ENCODE data around the gene TUT7.

- PRO-cap, 6 experiments: no peak in any of the 6 experiments
- RAMPAGE, long total RNA, 2 experiments: no peak in any of the 2 experiments
Observed at GRCh38 chr9:83056230-83056508, 6.8 kb downstream of the RASEF start.

- PRO-cap, 6 experiments: no peak in any of the 6 experiments
- RAMPAGE, long total RNA, 2 experiments: no peak in any of the 2 experiments
- RRBS: no CpG with 5 or more reads among the region's 10 CpGs
Observed at GRCh38 chr9:83220088-83220426, 157.1 kb upstream of the RASEF start.

DNA sequence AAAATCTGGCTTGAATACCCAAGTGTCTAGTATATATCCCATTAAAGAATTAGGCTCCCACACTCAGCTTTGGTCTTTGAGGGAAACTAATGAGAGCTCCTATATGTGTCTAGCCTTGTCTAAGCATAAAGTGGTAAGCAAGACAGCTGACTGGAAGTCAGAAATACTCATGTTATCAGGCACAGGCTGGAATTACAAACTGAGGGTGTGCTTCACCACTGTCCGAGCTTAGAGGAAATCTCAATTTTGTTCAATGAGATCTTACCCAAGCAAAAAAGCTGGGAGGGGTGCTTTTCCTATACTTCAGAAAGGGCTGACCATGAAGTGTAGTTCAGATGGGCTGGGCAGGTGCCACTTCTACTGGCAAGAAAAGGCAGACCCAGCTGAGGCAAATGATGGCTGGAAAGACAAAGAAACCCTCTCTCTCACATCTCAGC is 33.4 kb downstream of the IDNK start:
- PRO-cap, 6 experiments: no peak in any of the 6 experiments
- RAMPAGE, long total RNA, 2 experiments: no peak in any of the 2 experiments
- RRBS: no CpG with 5 or more reads among the region's 1 CpG

- PRO-cap, 6 experiments: no peak in any of the 6 experiments
- RAMPAGE, long total RNA, 2 experiments: no peak in any of the 2 experiments
- RRBS: no CpG with 5 or more reads among the region's 9 CpGs
Observed at GRCh38 chr9:84207312-84207893, 133.2 kb downstream of the SLC28A3 start.

DNA sequence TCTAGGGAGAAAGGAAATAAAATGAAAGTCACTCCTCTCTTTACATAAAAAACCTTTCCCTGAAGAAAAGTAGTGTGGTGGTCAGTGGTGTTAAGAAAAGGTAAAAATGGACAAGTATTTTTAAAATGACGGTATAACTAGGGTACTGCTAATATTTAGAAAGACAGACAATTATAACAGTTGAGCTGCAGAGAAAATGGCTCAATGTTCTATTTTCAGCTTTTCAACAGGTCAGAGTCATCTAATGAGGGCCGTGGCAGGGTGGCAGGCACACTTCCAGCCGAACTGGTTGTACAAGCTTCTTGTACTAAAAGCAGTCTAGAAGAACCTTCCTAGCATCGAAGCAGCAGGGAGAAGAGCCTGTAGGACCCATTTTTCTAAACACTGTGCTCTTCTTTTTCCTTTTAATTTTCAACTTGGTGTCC is 85.7 kb downstream of the SLC28A3 start:
- PRO-cap, 6 experiments: no peak in any of the 6 experiments
- RAMPAGE, long total RNA, 2 experiments: no peak in any of the 2 experiments
- RRBS: no CpG with 5 or more reads among the region's 4 CpGs

DNA sequence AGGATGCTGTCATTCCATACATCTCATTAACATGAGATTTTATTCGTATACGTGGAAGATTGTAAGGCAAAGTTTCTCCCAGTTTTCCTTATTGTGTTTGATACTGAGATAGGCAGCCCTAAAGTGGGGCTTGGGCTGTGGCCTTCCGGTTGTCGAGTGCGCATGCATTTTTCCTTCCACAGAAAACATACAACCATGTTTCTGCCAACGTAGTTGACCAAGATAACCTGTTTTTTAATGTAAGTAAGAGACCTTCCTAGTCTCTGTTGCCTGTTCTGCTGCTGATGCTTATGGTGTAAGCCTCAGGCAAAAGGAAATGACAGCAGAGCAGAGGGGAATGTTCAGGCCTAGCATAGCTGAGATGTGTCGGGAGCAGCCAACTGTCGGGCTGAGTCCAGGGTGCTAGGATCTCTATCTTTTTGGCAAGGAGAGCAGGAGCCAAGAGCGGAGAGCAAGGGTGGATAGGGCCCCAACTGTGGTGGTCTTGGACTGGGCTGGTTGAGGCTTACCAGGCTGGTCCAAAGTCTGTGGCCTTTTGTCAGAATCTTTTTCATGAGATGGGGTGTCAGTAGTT is 2.5 kb downstream of the NTRK2 start:
- PRO-cap, 6 experiments: no peak in any of the 6 experiments
- RAMPAGE, long total RNA, 2 experiments: no peak in any of the 2 experiments
- RRBS: no CpG with 5 or more reads among the region's 9 CpGs

- PRO-cap, 6 experiments: no peak in any of the 6 experiments
- RAMPAGE, long total RNA, 2 experiments: no peak in any of the 2 experiments
- RRBS: no CpG with 5 or more reads among the region's 8 CpGs
Observed at GRCh38 chr9:84851908-84852340, 182.4 kb downstream of the NTRK2 start.

DNA sequence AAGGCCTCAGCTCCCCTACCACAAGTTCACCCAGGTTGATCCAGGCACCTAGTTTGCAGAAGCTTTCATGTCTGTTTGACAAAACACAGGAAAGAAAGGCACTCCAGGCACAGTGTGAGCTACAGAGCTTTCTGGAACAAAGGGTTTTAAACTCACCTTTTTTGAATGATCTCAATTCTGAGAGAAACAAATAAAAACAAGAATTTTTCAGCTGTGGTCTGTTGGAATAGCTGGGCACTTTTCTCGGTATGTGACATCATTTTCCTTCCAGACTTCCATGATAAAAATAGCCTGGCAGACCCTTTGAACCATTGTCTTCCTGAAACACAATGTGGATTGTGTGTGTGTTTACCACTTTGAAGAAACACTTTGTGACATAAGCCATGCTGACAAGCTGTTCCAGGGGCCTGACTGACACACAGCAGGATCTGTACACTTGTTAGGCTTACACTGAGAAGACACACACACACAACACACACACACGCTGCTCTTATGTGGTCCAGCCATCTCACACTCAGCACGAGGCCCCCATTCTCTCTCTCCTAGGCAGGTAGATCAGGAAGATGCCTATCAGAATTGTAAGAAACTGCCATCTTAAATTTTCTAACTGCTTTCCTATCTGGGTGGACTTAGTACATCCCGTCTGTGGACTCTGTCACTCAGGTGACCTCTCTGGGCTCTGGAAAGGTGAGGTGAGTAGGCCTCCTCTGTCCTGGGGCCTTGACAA is 214.1 kb downstream of the AGTPBP1 start:
- PRO-cap, 6 experiments: peak in 2 of 6 experiments; most common plus-strand start position 439 of the sequence (in 2); most common minus-strand start position 77 of the sequence (in 2)
- RAMPAGE, long total RNA, 2 experiments: no peak in any of the 2 experiments
- RRBS: no CpG with 5 or more reads among the region's 4 CpGs

GRCh38 chr9:86286864-86287387 is 4.6 kb upstream of the ISCA1 start:
- PRO-cap, 6 experiments: no peak in any of the 6 experiments
- RAMPAGE, long total RNA, 2 experiments: no peak in any of the 2 experiments
- RRBS: no CpG with 5 or more reads among the region's 6 CpGs

DNA sequence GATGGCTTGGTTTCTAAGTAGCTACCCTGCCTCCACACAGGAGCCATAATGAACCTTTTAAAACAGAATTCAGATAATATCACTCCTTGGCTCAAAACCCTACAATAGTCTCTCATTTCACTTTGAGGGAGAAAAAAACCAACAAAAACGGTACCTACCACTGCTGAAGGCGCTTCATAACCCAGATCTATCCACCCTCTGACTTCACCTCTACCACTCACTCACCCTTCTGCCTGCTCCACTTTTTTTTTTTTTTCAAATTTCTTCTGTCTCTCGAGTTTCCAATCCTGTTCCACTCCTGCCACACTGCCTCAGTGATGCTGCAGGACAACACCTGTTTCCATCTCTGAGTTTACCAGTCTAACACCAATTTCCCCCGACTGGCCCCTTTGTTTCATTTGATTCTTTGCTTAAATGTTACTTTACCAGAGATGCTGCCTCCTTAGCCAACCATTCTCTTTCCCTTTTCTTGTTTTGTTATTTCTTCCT is 15.4 kb upstream of the ISCA1 start:
- PRO-cap, 6 experiments: no peak in any of the 6 experiments
- RAMPAGE, long total RNA, 2 experiments: no peak in any of the 2 experiments
- RRBS: no CpG with 5 or more reads among the region's 4 CpGs

DNA sequence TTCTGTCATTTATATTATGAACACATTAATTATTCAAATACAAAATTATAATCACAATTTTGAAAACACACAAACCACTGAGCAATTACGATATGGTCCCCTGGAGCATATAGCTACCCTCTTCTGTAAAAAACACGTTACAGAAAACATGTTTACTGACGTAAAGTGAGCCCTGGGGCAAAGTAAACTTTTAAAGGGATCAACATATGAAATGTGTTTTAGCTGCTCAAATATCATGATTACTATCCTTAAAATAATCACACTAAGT is 2.0 kb downstream of the TUT7 start:
- PRO-cap, 6 experiments: no peak in any of the 6 experiments
- RAMPAGE, long total RNA, 2 experiments: no peak in any of the 2 experiments
- RRBS: no CpG with 5 or more reads among the region's 3 CpGs

GRCh38 chr9:86353515-86354733 is at the start of gene TUT7:
TSS of gene TUT7 (minus strand) at chr9:86354410.
- PRO-cap, 6 experiments: peak in 6 of 6 experiments; most common plus-strand start chr9:86354593 (in 3); most common minus-strand start chr9:86354156 (in 6)
- RAMPAGE, long total RNA, 2 experiments: start-site peak on the minus strand in 2 of 2 experiments, at chr9:86354398-86354444 at its widest, 283 to 360 reads per replicate
- RRBS: 1% methylated on average over 51 of the region's 89 CpGs

GRCh38 chr9:86983401-86984248 is 36.3 kb upstream of the GAS1 start:
- PRO-cap, 6 experiments: peak in 1 of 6 experiments; most common plus-strand start chr9:86983861 (in 1)
- RAMPAGE, long total RNA, 2 experiments: no peak in any of the 2 experiments
- RRBS: no CpG with 5 or more reads among the region's 14 CpGs

- PRO-cap, 6 experiments: no peak in any of the 6 experiments
- RAMPAGE, long total RNA, 2 experiments: no peak in any of the 2 experiments
- RRBS: 2% methylated on average over 33 of the region's 85 CpGs
Observed at GRCh38 chr9:87498192-87499191, 825 bp downstream of the DAPK1 start.

DNA sequence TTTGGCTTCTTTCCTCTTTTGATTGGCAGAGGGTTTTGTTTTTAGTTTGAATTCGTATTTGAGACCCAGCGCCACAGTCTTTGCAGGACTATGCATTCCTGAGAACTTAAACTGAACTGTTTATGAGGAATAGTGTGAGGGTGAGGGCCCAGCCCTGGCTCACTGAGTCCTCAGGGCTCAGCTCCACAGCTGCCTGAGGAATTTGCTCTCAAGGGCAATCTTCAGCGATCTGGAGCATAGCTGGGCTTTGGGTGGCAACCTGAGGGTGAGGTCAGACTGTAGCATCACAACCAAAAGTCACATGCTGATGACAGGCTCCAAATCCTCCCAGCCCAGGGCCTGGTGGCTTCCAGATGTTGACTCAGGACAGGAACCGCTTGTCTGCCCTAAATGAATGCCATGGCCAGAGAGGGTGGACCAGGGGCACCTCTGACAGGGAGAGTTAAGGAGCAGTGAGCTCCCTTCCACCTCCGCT is 14.1 kb upstream of the CTSL start:
- PRO-cap, 6 experiments: peak in 2 of 6 experiments; most common plus-strand start position 352 of the sequence (in 2); most common minus-strand start position 231 of the sequence (in 1)
- RAMPAGE, long total RNA, 2 experiments: no peak in any of the 2 experiments
- RRBS: no CpG with 5 or more reads among the region's 5 CpGs

- PRO-cap, 6 experiments: no peak in any of the 6 experiments
- RAMPAGE, long total RNA, 2 experiments: no peak in any of the 2 experiments
- RRBS: no CpG with 5 or more reads among the region's 9 CpGs
Observed at GRCh38 chr9:87725528-87725736, 487 bp upstream of the CTSL start.

DNA sequence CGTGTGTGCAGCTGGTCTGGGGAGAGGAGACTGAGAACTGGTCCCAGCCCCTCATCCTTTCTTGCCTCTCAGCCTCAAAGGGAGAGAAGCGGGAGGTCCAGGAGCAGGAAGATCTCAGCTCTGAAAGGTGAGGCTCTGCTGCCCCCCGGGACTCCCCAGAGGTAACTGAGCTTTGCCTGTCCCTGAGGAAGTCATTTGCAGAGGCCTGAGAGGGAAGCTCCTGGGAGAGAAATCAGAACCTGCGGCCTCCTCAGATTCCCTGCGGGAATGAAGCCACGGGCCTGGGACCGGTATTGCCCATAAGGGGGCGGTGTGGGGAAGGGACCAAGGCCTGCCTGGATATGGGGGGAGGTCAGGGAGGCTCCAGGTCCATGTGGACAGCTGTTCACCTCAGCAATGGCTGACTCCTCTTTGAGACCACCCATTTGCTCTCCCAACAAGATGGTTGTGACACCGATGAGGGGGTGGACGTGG is 1.3 kb downstream of the SPATA31E1 start:
- PRO-cap, 6 experiments: no peak in any of the 6 experiments
- RAMPAGE, long total RNA, 2 experiments: no peak in any of the 2 experiments
- RRBS: 64% methylated on average over 1 of the region's 10 CpGs

GRCh38 chr9:88198166-88198874 is 60.0 kb upstream of the SPATA31C2 start:
- PRO-cap, 6 experiments: no peak in any of the 6 experiments
- RAMPAGE, long total RNA, 2 experiments: no peak in any of the 2 experiments
- RRBS: no CpG with 5 or more reads among the region's 10 CpGs

GRCh38 chr9:88706464-88707130 is 171.6 kb downstream of the NXNL2 start:
- PRO-cap, 6 experiments: no peak in any of the 6 experiments
- RAMPAGE, long total RNA, 2 experiments: no peak in any of the 2 experiments
- RRBS: 76% methylated on average over 8 of the region's 26 CpGs

DNA sequence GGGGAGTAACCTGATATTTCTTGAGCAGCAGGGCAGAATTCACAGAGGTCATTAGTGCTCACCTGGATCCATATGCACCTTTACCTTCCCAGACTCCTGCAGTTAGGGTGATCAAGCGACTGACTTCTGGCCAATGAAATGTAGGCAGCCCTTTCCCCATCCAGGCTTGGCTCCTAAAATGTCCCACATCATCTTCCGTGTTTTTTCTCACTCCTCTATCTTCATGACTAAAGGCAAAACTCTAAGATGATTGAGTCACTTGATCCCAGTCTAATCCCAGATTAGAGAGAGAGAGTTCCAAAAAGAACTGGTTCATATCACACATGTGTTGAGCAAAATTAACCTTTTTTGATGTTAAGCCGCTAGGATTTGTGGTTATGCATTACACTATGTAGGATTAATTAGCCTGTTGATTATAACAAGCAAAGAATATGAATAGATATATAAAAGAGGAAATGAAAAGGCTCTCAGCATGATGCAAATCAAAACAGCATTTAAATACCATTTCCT is 187.8 kb upstream of the S1PR3 start:
- PRO-cap, 6 experiments: no peak in any of the 6 experiments
- RAMPAGE, long total RNA, 2 experiments: no peak in any of the 2 experiments
- RRBS: no CpG with 5 or more reads among the region's 3 CpGs

Data from heart left ventricle (tissue), 7 donors.